Measurements from ENCODE around the genes NDUFB11, ARAF and UXT.

DNA sequence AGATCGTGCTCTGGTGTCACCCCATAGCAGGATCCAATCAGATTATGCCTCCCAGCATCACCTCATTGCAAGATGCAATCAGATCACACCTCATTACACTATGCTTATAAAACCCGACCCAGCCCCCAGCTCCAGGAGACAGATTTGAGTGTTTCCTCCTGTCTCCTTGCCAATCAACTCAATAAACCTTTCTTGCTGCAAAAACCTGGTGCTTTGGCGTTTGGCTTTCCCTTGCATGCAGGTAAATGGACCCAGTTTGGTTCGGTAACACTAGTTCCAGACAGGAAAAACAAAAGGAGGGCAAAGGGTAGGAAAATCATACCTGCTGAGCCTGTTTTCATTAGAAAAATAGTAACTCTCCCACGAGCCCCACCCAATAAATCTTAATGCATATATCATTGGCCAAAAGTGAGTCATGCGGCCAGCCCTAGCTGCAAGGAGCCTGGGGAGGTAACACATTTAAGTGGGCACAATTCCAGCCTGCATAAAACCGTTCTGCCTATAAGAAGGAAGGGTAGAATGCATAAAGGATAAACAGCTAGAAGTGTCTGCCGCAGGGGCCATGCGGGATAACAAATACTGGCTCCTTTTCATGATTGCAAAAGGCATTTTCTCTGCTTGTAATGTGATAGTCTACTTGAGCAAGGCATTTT is 37.3 kb downstream of the EFHC2 start:
- PRO-cap = no peak
- CAGE, long polyA plus RNA = no peak

GRCh38 chrX:44872042-44873111 is 611 bp upstream of the KDM6A start:
- PRO-cap = bidirectional peak, plus-strand start at chrX:44872515, minus-strand start at chrX:44872403; bidirectional peak, plus-strand start at chrX:44872575, minus-strand start at chrX:44872573; bidirectional peak, plus-strand start at chrX:44873193, minus-strand start at chrX:44872891
- CAGE, long polyA plus RNA = no peak

DNA sequence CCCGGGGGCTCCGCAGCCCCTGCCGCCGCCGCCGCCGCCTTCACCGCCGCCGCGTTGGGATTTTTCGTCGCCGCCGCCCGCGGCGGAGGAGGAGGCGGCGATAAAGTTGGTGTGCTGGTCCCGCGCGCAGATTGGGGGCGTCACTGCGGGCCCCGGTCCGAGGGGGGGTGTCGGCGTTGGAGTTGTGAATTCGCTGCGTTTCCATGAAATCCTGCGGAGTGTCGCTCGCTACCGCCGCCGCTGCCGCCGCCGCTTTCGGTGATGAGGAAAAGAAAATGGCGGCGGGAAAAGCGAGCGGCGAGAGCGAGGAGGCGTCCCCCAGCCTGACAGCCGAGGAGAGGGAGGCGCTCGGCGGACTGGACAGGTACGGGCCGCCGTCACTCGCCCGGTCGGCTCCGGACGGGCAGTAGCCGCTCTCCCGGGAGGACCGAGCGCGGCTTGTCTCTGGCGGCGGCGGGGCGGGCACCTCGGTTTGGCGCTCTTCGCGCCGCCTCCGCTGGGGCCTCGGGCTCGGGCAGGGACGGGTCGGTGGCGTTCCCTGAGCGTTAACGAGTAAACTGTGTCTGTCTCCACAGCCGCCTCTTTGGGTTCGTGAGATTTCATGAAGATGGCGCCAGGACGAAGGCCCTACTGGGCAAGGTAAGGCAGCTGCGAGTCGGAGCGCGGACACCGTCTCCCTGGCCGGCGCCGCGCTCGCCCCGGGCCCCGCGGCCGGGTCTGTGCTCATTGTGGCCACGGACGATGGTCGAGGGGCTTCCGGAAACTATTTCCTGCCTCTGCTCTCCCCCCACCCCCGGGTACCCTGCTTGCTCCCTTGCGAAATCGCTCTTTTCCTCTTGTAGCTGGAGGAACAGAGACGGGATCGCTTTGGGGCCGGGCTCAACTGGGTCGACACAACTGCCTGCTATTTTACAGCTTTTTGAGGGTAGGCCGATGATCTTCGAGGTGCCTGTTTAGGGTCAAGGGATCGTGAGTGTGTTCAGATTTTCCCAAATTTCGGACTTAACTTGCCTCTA is 669 bp downstream of the KDM6A start:
- PRO-cap = bidirectional peak, plus-strand start at position 273 of the sequence, minus-strand start at position 263 of the sequence; bidirectional peak, plus-strand start at position 828 of the sequence, minus-strand start at position 474 of the sequence
- CAGE, long polyA plus RNA = no peak

DNA sequence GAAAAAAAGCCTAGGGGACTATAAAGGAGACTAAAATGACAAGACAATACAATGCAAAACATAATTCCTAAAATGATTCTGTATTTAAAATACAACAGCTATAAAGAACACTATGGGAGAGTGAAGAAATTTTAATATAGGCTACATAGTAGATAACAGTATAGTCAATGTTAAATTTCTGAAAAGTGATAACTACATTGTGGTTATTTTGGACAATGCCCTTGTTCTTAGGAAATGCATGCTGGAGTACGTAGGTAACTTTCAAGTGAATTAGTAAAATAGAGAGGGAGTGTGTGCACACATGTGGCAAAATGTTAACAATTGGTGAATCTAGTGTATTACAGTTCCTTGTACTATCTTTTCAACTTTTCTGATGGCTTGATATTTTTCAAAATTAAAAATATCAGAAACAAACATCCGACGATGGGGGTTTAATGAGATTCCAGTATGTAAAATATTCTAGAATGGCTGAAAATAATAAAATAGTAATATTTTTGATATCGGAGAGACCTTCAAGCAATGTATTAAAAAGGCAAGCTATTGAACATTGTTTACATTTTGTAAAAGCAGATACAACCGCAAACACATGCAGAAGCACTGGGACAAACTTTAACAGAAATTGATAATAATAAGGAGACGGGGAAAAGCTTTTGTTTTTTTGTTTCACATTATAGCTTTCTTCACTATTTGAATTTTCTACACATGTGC is 55.2 kb downstream of the KDM6A start:
- PRO-cap = no peak
- CAGE, long polyA plus RNA = no peak

- PRO-cap = no peak
- CAGE, long polyA plus RNA = no peak
These were observed 127.5 kb downstream of the KDM6A start for GRCh38 chrX:45000265-45001136.

- PRO-cap = no peak
- CAGE, long polyA plus RNA = no peak
These were observed 130.9 kb downstream of the DIPK2B start for GRCh38 chrX:45069474-45070482.

- PRO-cap = no peak
- CAGE, long polyA plus RNA = no peak
These were observed 76.0 kb downstream of the CHST7 start for GRCh38 chrX:46649320-46650129.

- PRO-cap = no peak
- CAGE, long polyA plus RNA = no peak
These were observed 355 bp upstream of the RP2 start for GRCh38 chrX:46836597-46836779.

DNA sequence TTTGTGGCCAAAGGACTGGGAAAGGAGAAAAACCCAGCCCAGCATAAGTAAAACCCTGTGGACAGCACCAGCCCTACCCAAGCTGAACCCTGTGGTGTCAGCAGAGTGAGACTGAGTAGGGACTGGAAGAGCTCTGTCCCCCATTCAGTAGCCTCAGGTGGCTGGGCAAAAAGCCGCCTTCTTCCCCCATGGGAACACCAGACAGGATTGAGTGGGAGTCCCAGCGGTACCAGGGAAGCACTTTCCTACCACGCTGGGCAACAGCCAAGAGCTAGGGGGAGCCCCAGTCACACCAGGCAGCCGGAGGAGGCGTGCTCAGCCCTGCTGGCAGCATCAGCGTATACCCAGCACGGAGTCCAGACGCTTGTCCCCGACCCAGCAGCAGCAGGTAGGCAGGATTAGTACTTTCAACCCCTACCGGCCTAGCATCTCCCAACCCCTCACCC is 8.6 kb upstream of the JADE3 start:
- PRO-cap = no peak
- CAGE, long polyA plus RNA = no peak

DNA sequence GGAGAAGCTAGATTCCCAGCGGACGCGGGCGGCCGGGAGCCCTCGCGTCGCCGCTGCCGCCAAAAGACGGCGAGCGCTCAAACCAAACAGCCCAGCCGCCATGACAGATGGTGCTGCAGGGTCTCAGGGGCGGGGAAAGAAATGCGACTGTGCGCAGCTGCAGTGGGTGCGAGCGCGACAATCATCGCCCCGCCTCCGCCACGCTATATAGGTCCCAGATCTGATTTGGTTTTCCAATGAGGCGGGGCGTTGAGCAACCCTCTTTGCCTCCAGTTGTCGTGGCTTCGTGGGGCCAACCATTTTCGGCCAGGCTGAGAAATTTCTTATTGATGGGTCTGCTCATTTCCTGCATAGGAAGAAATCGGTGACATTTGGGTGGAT is at the start of gene NDUFB11:
TSS of gene NDUFB11 (minus strand) at position 125 of the 381 bp plus-strand sequence.
- PRO-cap = bidirectional peak, plus-strand start at position 236 of the sequence, minus-strand start at position 112 of the sequence
- CAGE, long polyA plus RNA = no peak

GRCh38 chrX:47192025-47192413 is 1.6 kb upstream of the UBA1 start:
- PRO-cap = unidirectional peak, plus-strand start at chrX:47192261
- CAGE, long polyA plus RNA = no peak

DNA sequence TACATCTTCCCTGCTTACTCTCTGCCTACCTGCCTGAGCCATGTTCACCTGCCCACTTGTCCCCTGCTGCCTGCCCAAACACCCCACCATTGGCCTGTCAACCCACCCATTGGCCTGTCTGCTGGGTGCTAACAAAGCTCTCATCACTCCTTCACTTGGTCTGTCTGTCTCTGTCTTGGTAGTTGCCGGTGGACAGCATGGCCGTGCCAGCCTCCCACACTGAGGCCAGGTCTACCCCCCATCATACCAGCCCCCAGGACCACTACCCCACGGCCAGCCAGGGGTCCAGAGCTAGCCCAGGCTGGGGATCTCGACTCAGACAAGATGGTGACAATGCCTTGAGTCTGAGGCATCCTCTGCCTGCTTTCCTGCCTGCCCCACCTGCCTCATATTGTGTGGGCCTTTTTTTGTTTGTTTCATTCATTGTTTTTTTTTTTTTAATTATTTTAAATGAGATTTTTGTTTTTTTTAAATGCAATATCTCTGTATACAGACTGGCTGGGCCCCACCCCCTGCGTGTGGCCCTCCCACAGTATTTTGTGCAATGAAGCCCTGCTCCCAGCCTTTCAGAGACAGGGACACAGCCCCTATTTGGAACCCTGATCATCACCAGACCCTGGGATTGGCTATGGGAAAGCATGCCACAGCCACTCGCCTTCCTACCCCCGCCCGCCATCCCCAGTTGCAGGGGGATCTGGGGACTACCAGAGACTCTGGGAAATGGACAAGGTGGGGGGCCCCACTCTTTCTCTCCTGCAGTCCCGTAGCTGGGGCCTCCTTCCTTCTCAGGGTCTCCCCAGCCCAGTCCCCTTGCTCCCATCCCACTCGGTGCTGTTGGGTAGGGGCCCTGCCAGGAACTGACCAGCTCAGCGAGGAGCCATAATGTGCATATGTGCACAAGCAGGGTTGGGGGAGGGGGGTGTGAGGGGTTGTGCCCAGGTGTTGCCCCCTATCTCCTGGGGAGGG is 3.7 kb upstream of the USP11 start:
- PRO-cap = no peak
- CAGE, long polyA plus RNA = no peak

DNA sequence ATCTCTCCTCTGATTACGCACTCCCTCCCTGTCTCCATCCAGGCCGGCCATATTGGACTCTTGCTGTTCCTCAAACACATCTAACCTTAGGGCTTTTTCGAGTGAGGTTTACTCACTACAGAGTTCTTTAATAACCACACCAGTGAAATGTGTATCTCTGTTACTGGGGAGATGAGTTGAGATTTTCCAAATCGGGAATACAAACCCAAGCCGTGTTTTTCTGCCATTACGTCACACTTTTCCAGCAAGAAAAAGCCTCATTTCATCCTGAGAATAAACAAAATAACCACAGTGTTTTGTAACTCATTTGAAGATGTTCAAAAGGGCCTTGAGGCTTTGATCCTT is 2.8 kb downstream of the USP11 start:
- PRO-cap = no peak
- CAGE, long polyA plus RNA = no peak

- PRO-cap = bidirectional peak, plus-strand start at chrX:47561206, minus-strand start at chrX:47561002; bidirectional peak, plus-strand start at chrX:47561538, minus-strand start at chrX:47561439
- CAGE, long polyA plus RNA = start-site peak on the plus strand at chrX:47561191-47561209, 188 and 333 reads in 2 replicates
These were observed at the start of gene ARAF for GRCh38 chrX:47560684-47561755. Gene ARAF, plus strand, starts transcription at chrX:47561205.

DNA sequence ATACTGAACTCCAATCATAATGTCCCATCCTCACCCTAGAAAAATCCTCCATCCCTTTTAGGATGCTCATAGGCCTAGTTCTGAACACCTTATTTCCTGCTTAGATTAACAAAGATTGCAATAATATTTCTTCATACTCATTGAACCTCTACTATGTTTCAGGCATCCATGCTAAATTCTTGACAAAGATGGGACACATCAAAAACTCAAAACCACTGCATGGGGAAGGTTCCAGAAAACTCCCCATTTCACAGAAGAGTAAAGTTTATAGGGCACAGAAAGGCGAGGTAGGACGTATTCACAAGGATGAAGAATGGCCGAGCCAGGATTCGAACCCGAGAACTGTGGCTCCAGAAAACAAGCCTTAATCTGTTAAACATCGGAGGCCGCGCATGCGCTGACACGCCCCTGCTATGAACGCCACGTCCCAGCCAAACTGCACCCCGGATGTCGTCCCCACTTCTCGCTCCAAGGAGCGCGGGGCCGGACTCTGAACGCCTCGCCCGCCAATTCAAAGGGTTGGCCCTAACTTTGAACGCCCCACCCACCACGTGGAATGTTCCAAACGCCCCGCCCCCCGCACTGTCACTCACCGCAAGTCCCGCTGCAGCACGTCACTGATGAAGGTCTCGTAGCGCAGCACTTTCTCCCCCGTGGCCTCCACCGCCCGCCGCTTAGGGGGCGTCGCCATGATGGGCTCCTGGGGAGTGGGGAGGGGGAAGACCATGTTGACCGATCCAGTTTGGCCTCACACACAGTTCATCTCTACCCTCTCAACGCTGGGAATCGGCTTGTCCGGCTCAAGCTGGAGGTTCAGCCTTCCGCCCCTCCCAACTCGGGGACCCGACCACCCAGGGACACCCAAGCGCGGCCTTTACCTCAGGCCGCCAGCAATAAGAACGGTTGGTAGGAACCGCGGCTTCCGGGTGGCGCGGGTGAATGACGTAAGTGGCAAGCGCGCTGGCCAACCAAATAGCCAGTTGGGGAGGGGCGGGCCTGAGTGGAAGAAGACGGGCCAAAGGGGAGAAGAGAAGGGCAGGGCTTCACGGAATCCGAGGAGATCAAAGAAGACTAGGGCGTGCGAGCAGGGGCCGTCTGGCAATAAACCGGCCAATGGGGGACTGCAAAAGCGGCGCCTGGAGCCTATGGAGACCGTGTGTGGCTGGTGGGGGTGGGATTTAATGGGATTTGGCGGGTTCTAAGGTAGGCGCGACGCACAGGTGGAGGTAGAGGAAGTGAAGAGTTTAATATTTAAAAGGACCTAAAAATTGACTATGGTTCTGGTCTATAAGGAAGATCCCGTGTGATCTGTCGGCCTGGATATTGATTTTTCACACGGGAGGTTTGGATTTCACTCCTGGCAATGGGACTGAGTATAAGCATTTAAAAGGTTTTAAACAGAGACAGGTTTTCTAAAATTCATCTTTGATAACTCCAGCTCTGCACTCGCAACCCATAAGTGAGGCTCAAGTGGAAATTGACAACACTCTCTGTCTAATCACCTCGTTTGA is at the start of gene UXT:
TSS of gene UXT (minus strand) at position 944 of the 1,511 bp plus-strand sequence.
- PRO-cap = bidirectional peak, plus-strand start at position 459 of the sequence, minus-strand start at position 350 of the sequence; bidirectional peak, plus-strand start at position 614 of the sequence, minus-strand start at position 492 of the sequence; bidirectional peak, plus-strand start at position 1,046 of the sequence, minus-strand start at position 901 of the sequence
- CAGE, long polyA plus RNA = start-site peak on the minus strand centred at position 902 of the sequence, 8 bp wide, 344 and 225 reads in 2 replicates

DNA sequence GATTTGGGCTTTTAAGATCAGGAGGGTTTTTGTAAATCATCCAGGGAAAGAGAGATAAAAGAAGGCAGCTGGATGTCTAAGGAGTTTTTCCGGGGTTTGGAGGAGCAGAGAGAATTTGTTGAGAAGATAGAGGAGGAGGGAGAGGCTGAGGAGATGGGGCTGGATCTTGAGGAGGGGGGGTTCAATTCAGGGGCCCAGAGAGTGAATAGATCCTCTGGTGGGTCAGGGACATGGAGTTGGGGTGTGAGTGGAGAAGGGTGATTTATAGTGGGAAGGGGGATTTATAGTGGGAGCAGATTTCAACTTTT is 48.7 kb upstream of the UXT start:
- PRO-cap = no peak
- CAGE, long polyA plus RNA = no peak

GRCh38 chrX:48002214-48002867 is 1.4 kb downstream of the ZNF182 start:
- PRO-cap = no peak
- CAGE, long polyA plus RNA = no peak

GRCh38 chrX:48052898-48053529 is 18.4 kb downstream of the ZNF630 start:
- PRO-cap = no peak
- CAGE, long polyA plus RNA = no peak

DNA sequence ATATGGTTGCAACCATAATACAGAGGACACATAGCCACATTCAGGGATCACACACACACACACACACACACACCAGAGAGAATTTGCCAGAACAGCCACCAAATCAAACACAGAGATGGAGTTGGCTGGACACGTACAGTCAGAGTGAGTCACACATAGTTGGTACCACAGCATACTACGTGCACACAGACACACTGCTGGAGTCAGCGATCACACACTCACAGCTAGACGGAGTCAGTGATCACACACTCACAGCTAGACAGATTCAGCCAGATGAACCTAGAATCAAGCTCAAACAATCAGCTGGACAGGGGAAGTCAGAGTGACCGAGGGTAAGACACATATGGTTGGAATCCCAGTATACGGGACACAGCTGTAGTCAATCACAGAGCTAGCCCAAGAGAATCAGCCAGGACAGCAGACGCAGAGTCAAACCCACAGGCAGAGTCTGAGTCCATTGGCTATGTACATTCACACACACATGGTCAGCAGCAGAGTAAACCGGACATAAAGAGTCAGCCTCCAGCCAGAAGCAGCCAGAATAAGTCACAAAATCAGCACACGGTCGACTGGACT is 4.7 kb downstream of the SLC38A5 start:
- PRO-cap = no peak
- CAGE, long polyA plus RNA = no peak

DNA sequence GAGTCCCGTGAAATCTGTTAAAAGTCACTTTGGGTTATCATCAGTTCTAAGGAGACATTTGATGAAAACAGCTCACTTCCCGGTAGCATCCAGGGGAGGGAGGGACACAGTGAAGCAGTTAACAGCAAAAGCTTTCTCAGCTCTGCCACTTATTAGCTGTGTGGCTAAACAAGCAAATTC is 2.9 kb upstream of the FTSJ1 start:
- PRO-cap = no peak
- CAGE, long polyA plus RNA = no peak

All from B cell (primary cell).